ENCODE measurements around the genes TMEM248 and TYW1.

- CAGE, long polyA plus RNA, result no peak
- RRBS, result 15% methylated on average over 9 of the region's 33 CpGs
Measured at GRCh38 chr7:65731358-65732171, 141.3 kb upstream of the VKORC1L1 start.

DNA sequence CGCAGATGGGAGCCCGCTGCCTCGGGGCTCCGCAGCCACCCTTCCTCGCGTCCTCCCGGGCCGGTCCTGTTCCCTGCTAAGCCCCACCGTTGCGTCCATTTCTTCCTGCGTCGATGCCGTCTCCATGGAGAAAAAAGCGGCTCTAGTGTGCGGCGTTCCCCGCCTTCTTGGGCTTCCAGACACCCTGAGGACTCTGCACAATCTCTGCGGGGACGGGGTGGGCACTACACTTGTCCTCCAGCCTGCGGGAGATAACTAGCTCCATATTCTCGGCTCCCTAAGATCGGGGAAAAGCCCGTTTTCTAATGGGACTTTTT is 121.6 kb upstream of the VKORC1L1 start:
- CAGE, long polyA plus RNA, result no peak
- RRBS, result no CpG with 5 or more reads among the region's 23 CpGs

- CAGE, long polyA plus RNA, result no peak
- RRBS, result no CpG with 5 or more reads among the region's 58 CpGs
Measured at GRCh38 chr7:65770188-65771261, 102.3 kb upstream of the VKORC1L1 start.

GRCh38 chr7:65920173-65920938 is 47.5 kb downstream of the VKORC1L1 start:
- CAGE, long polyA plus RNA, result no peak
- RRBS, result no CpG with 5 or more reads among the region's 7 CpGs

GRCh38 chr7:65974185-65975456 is 7.4 kb downstream of the GUSB start:
- CAGE, long polyA plus RNA, result no peak
- RRBS, result 96% methylated on average over 6 of the region's 39 CpGs

- CAGE, long polyA plus RNA, result no peak
- RRBS, result no CpG with 5 or more reads among the region's 8 CpGs
Measured at GRCh38 chr7:66076232-66076766, 680 bp downstream of the ASL start.

GRCh38 chr7:66150198-66151177 is 35.8 kb downstream of the CRCP start:
- CAGE, long polyA plus RNA, result no peak
- RRBS, result no CpG with 5 or more reads among the region's 9 CpGs

GRCh38 chr7:66303699-66304092 is 98.6 kb downstream of the TPST1 start:
- CAGE, long polyA plus RNA, result no peak
- RRBS, result no CpG with 5 or more reads among the region's 3 CpGs

GRCh38 chr7:66330925-66331573 is 125.9 kb downstream of the TPST1 start:
- CAGE, long polyA plus RNA, result no peak
- RRBS, result no CpG with 5 or more reads among the region's 2 CpGs

- CAGE, long polyA plus RNA, result no peak
- RRBS, result no CpG with 5 or more reads among the region's 9 CpGs
Measured at GRCh38 chr7:66427785-66428556, 200.7 kb upstream of the KCTD7 start.

DNA sequence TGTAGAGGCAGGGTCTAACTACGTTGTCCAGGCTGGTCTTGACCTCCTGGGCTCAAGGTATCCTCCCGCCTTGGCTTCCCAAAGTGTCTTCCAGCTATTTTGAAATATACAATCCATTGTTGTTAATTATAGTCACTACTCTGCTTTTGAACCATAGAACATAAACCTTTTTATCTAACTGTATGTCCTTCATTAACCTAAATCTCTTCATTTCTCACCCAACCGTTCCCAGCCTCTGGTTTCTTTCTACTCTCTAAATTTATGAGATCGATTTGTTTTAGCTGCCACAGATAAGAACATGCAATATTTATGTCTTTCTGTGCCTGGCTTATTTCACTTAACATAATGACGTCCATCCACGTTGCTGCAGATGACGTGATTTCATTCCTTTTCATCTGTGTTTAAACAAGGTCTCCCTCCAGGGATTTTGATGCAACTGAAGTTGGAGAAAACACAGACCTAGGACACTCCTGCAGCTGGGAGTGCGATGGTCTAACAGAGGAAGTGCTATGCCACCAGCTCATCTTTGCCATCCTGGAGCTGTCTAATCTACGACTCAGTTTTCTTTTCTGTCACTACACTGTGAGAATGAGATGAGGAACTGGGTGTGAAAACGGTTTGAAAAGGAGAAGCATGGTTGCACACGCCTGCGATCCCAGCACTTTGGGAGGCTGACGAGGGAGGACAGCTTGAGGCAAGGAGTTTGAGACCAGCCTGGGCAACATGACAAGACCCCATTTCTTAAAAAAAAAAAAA is 1.6 kb upstream of the KCTD7 start:
- CAGE, long polyA plus RNA, result no peak
- RRBS, result no CpG with 5 or more reads among the region's 13 CpGs

DNA sequence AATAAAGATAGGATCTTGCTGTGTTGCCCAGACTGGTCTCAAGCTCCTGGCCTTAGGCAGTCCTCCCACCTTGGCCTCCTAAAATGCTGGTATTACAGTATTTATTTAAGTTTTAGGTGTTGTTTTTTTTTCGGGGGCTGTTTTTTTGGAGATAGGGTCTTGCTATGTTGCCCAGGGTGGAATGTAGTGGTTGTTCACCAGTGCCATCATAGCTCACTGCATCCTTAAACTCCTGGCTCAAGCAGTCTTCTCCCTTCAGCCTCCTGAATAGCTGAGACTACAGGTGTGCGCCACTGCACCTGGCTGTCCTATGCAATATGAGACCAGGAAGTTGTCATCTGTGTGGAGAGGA is 5.5 kb downstream of the KCTD7 start:
- CAGE, long polyA plus RNA, result no peak
- RRBS, result no CpG with 5 or more reads among the region's 2 CpGs

DNA sequence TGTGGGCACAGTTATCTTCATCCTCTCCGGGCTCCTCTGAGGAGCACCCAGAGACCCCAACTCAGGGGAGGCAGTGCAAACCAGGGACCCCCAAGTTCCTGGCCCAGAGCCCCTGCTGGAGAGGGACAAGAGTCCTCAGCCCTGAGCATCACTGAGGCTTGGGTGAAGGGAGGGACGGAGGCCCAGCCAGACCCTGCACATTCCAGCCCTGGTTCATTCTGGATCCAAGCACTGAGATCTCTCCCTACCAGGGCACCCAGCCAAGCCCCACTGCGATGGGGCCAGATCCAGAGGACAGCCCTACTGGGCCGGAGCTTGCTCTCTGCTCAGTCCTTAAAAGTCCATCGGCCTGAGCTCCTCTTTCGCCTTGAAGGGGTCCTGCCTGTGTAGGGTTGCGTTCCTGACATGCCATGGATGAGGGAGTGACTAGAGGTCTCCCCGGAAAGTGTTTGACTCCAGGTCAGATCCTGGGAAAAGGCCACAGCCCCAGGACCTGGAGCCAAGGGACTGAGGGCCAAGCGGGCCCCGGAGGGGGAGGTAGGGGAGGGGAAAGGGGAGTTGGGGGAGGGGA is 40.5 kb upstream of the RABGEF1 start:
- CAGE, long polyA plus RNA, result no peak
- RRBS, result 36% methylated on average over 3 of the region's 10 CpGs

DNA sequence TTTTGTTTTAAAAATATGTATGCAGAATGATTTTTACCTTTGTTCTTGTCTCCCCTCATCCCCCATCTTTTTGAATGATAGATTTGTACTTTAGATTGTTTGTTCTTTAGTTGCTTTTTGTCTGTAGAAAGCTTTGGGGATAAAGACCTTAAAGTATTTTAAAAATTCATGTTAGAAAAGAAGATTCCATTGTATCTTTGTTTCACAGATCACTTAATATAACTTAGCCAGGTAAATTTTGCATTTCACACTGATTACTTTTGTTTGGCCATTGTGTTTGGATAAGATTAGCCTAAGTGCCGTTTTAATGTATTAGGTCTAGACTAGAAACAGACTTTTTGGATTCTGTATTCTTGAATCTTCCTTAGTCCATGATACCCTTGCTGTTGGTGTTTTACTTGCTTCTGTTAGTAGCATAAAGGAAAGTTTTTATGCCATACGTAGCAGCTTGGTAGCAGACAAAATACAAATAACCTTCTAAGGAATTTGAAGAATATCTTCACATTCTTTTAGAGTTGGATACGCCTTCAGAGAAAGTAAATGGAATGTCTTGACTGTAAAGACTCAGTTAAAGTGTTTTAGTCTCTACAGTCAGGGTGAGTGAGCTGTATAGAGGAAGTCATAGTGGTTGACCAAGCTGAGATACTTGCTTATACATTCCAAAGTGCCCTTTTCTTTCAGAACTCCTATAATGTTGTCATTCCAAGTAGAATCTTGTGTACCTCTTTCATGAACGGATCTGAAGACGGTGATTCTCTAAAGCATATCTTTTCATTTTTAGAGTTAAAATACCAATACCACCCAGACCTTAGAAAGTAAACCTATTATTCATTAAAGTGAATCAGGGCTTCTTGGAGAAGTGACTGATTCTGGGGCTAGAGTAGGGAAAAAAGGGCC is 37.5 kb downstream of the RABGEF1 start:
- CAGE, long polyA plus RNA, result no peak
- RRBS, result no CpG with 5 or more reads among the region's 5 CpGs

DNA sequence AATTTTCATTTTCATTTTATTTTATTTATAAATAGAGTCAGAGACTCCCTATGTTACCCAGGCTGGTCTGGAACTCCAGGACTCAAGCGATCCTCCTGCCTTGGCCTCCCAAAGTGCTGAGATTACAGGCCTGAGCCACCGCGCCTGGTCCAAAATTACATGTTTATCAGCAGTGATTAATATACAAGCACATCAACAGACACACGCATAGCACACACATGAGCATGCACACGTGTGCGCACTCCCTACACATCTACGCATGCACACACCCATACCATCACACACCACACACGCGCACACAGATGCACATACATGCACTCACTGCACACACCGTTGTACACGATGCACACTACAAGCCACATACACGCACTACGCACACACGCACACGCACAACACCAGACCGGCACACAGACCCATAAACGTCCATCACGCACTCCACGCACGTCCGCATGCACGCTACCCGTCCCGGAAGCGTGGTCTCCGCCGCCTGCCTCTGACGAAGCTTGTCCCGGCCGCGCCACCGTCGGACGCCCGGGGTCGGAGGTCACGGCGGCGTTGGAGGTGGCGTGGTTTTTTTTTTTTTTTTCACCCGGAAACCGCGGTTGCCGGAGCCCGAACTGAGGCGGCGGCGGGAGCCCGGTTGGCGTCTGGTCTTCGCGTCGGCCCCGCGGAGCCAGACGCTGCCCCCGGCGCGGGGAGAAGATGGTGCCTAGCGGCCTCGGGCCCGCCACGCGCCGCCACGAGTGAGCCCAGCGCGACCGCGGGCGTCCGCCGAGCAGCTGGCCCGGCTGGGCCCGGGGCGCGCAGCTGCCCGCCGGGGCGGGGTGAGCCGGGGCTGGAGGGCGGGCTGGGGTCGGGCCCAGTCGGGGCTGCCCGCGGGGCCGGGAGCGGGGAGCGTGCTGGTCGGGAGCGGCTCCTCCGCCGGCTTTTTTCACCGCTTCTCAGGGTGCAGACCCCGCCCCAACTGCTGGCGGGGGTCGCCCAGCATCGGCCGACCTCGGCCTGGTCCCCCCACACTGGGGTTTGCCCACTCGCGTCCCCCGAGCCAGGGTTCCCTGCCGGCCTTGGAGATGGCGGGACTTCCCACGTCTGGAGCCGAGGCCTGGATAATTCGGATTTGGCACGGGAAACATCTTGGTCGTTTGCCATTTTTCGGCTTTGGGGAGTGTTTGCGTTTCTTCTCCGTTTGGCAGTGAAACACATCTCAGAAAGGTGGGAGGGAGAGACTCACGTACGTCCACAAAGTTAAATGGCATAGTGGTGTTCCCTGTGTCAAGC is at the start of gene TMEM248:
TMEM248 (plus strand) TSS at position 588 of the 1,278 bp plus-strand sequence.
- CAGE, long polyA plus RNA, result no peak
- RRBS, result 2% methylated on average over 55 of the region's 115 CpGs

- CAGE, long polyA plus RNA, result no peak
- RRBS, result 99% methylated on average over 2 of the region's 16 CpGs
Measured at GRCh38 chr7:66959416-66960100, 35.8 kb downstream of the SBDS start.

DNA sequence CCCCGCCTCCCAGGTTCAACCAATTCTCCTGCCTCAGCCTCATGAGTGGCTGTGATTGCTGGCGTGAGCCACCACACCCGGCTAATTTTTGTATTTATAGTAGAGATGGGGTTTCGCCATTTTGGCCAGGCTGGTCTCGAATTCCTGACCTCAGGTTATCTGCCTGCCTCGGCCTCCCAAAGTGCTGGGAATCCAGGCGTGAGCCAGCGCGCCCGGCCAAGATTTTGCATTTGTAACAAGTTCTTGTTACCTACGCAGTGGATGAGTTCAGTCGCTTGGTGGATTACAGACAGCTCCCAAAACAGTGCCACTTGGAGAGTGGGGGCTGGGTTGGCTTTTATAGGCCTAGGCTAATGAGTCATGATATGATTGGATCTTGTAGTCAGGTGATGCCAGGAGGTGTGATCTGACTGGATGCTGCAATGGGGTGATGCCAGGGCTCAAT is 20.4 kb downstream of the SBDS start:
- CAGE, long polyA plus RNA, result no peak
- RRBS, result no CpG with 5 or more reads among the region's 12 CpGs

DNA sequence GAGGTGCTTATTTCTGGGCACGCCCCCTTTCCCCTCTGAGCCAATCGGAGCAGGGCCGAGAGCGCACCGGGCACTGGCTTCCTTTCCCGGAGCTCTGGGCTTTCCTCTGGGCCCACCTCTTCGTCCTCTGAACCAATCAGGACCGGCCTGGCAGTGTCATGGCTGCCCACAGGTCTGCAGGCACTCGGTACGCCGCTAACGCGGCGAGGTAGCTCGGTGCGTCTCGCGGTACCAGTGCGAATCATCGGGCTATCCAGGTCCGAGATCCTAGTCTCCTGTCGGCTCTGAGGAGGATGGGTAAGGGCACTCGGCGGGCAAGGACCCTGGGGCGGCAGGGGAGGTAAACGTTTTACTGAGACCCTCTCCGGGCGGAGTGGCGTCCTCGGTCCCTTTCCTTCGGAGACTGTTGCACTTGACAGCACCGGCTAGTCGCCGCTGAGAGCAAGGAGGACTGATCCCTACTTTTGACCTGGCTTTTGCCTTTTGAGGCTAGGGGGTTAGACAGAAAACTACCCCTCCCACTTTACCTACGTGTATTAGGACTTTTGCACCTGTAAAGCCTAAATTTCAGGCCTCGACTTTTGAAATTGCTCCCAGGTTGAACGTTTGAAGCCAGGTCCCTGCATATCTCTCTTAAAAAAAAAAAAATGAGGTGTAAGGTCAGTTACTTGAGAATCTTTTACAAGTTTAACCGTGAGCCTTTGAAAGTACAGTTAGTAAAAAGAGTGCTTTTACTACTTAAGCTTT is at the start of gene TYW1:
TYW1 (plus strand) TSS at position 148 of the 747 bp plus-strand sequence.
- CAGE, long polyA plus RNA, result start-site peak on the plus strand centred at position 145 of the sequence, 31 bp wide, 57 and 44 reads in 2 replicates
- RRBS, result 4% methylated on average over 3 of the region's 38 CpGs

DNA sequence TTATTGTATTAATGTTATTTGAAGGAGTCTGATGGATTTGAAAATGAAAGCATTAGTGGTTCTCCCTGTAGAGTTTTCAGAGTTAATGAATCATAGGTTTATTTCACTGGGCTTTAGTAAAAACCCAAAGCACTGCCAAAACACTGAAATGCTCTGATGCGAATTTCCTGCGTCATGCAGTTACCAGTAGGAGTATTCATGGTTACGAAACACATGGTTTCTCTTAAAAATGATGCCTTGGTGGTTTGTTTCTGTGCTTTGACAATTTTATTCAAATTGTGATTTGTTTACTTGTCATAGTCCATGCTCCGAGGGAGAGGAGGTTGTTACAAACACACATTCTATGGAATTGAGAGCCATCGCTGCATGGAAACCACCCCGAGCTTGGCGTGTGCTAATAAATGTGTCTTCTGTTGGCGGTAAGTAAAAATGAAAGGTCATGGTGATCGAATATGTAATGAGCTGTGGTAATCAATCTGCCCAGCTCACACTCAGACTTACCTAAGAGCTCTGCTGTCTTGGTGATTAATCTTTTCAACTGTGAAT is 70.4 kb downstream of the TYW1 start:
- CAGE, long polyA plus RNA, result no peak
- RRBS, result no CpG with 5 or more reads among the region's 9 CpGs

DNA sequence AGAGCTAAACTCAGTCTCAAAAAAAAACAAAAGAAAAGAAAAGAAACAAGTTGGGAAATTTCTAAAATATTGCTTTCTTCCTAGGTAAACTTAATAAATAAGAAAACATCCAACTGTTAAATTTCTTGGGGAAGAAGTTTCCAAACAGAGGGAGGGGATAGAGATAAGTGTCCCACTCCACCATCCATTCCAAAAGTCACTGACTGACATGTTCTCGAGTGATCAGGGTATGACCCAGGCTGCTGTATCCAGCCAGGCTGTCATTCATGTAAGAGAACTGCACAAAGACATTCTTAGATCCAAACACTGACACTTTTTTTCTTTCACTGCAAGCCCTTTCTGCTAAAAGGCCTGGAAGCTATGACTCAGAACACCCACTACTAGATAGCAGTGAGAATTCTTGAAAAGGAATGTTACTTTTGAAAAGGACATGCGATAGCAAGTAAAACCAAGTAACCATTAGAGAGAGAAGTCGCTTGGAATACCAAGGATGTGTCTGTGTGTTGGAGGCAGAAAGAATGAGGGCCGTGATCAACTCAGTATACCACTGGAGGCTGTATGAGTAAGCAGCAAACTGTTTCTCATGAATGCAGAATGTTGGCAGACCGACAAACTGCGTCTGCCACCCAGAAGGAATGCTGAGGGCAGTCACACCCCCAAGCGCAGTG is 660.9 kb downstream of the SPDYE21 start:
- CAGE, long polyA plus RNA, result no peak
- RRBS, result no CpG with 5 or more reads among the region's 7 CpGs